AG08470 (cell line): ENCODE measurements around a stretch of chr10.

DNA sequence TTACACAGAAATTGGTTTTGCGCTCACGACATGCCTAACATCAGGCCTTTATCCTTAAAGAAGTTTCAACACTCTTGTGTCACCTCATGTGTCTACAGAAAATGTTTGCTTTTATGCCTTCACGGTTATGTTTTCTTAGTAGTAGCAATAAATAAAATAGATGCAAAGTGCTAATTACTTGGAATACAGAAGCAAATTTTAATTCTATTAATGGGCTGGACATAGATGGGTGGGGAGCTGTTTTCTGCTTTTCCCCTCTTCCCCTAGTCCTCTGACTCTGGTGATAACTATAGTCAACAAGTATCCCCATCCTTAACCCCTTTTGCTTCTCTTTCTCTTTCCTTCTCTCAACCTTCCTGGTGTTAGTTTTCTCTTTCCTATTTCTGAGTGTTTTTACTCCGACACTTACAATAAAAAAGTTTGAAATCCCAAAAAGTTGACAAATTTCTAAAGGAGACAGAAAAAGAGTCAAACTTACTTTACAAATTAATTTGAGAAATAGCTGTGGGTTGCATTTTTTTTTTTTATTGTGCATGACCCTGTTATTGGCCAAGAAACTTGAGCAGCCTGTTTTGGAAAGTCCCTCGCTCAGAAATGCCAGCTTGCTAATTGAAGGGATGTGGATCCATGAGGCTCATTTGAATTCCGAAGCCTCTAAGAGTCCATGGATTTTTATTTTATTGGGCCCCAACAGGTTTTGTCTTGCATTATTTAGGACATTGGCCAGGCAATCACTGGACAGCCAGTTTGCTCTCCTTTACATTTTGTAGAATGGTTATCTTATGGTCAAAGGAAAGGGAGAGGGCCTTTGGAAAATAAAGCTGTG lies 2.4 kb downstream of the FAS start:
- RRBS: no CpG with 5 or more reads among the region's 6 CpGs

GRCh38 chr10:89129883-89130495 lies 77.1 kb downstream of the CH25H start:
- RRBS: no CpG with 5 or more reads among the region's 5 CpGs

- RRBS: no CpG with 5 or more reads among the region's 4 CpGs
Observed at GRCh38 chr10:89240706-89241022, 10.9 kb downstream of the LIPA start.

DNA sequence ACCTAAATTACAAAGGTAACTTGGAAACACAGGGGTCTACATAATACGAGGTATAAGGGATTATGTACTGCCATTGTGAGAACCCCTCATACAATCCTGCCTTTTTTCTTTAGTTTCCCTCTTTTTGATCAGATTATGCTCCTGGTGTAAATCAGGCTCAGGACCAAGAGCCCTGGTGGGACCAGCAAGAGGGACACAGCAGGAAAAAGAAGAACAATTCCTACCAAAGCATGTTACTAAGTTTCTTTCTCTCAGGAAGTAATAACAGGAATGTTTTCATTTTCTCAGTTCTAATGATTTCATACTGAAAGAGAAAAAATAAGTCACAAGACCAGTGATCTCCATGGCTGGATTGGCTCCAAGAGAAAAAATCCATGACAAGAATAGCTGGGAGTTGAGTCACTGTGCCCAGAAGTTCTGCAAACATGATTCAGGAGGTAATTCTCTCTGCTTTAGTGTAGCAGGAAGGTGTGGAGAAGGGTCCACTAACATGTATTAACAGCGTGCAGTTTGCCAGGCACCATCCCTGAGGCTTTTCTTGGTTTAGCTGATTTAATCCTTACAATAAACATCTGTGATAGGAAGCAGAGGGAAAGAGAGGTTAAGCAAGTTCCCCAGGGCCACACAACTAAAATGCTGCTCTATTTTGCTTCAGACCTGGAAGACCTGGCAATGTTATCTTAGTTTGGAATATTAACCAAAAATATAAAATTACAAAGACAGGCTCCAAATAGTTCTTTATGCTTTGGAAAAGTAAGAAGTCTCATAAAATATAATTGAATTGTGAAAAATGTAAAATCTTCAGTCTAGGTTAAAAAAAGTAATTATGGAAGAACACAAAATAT lies 23.7 kb upstream of the IFIT2 start:
- RRBS: no CpG with 5 or more reads among the region's 2 CpGs

DNA sequence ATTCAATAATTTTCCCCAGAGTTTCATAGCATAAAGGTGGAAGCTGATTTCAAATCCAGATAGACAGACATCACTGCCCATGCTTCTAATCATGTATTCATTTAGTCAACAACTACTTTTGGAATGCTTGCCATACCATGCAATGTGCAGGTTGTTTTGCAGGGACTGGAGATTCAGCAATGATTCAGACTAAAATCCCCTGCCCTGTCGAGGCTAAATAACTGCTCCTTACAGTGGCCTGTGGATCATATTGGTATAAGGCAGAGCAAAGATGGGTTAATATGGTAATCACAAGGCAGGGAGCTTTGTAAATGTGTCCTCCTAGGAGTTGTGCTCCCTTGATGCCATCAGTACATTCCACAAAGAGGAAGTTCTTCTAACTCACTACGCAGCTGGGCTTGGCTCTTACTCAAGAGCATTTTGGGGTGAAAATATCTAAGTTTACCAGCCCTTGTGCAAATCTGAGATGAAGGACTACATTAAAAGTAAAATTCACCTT lies 647 bp upstream of the IFIT2 start:
- RRBS: no CpG with 5 or more reads among the region's 2 CpGs

DNA sequence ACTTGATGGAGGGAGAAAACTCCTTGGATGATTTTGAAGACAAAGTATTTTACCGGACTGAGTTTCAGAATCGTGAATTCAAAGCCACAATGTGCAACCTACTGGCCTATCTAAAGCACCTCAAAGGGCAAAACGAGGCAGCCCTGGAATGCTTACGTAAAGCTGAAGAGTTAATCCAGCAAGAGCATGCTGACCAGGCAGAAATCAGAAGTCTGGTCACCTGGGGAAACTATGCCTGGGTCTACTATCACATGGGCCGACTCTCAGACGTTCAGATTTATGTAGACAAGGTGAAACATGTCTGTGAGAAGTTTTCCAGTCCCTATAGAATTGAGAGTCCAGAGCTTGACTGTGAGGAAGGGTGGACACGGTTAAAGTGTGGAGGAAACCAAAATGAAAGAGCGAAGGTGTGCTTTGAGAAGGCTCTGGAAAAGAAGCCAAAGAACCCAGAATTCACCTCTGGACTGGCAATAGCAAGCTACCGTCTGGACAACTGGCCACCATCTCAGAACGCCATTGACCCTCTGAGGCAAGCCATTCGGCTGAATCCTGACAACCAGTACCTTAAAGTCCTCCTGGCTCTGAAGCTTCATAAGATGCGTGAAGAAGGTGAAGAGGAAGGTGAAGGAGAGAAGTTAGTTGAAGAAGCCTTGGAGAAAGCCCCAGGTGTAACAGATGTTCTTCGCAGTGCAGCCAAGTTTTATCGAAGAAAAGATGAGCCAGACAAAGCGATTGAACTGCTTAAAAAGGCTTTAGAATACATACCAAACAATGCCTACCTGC lies 4.4 kb downstream of the IFIT2 start:
- RRBS: no CpG with 5 or more reads among the region's 15 CpGs

DNA sequence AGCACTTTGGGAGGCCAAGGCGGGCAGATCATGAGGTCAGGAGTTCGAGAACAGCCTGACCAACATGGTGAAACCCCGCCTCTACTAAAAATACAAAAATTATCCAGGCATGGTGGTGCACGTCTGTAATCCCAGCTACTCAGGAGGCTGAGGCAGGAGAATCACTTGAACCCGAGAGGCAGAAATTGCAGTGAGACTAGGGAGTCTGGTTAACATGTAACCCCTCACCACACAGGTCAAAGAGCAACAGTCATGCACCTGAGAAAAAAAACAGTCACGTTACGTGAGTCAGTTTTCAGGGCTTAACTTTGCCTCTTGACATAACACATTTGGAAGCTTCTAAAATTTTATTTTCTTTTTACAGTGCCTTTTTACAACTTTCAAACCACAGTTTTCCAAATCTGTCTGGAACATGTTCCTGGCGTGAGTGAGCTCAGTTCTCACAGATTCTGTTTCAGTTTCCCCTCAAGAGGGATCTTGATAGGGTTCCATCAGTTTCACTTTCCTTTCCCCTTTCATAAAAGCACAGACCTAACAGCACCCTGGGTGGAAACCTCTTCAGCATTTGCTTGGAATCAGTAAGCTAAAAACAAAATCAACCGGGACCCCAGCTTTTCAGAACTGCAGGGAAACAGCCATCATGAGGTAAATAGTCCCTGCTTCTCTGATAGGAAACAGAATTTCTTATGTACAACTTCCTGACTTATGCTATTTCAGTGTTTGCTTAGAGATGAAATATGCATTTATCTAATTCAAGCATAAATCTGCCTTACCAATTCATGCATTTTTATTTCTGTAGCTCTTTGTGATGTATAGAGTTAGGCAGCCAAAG lies 4.4 kb downstream of the IFIT3 start:
- RRBS: no CpG with 5 or more reads among the region's 9 CpGs

DNA sequence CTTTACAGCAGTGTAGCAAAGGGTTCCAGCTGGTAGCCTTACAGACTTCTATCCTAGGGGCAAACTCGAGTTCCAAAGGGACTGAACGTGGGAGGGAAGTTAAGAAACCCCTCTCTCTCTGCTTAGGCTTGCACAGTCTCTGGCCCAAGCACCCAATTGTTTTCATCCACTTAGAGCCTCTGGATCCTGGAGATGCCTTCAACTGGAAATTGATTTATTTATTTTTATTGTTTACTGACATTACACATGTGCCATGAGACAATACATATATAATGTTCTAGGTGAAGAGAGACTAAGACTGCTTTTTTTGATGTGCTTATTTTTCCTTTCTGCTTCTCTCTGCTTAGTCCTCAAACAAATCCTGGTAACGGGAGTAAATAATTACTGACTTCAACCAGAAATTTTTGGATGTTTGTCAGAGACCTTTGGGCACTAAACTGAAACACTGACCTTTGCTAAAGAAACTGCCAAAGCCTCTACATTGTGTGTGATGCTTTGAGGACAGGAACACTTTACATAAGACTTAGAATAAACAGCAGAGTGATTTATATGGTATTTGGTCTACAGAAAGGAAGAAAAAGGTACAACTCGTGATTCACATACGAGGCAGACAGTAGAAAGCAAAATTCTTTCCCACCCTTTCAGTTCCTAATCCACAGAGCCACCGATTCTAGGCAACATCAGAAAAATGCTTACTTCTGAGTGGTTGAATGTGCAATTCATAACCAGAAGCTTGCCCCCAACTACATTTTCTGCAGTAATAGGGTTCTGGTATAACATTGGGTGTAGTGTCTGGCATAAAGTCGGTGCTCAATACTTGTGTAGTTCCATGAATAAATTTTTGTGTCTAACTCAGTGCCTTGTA lies 59.9 kb downstream of the SLC16A12 start:
- RRBS: no CpG with 5 or more reads among the region's 7 CpGs

DNA sequence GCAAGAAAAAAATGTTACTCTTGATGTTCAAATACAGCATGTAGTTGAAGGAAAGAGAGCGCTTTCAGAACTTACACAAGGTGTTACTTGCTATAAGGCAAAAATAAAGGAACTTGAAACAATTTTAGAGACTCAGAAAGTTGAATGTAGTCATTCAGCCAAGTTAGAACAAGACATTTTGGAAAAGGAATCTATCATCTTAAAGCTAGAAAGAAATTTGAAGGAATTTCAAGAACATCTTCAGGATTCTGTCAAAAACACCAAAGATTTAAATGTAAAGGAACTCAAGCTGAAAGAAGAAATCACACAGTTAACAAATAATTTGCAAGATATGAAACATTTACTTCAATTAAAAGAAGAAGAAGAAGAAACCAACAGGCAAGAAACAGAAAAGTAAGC lies 36.8 kb downstream of the KIF20B start:
- RRBS: no CpG with 5 or more reads among the region's 1 CpG

DNA sequence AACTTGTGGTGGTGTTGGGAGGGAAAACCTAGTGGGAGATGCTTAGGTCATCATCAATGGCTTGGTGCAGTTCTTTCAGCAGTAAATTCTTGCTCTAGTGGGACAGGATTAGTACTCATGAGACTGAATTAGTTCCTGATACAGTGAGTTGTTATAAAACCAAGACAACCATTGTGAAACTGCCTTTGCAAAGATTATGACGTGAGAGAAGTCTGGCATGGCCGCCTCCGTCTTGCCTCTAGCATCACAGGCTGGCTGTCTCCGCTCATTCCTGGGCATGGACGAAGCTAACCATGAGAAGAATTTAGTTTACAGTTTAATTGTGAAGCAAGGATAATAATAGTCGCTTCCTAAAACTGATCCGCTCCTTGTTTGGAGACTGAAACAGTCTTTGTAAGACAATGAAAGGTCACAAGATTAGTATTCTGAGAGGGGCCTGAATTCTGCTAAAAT lies 186.5 kb downstream of the KIF20B start:
- RRBS: no CpG with 5 or more reads among the region's 7 CpGs

GRCh38 chr10:89888623-89889491 lies 187.5 kb downstream of the KIF20B start:
- RRBS: no CpG with 5 or more reads among the region's 1 CpG

- RRBS: 2% methylated on average over 59 of the region's 115 CpGs
Observed at GRCh38 chr10:91163208-91164271, 56.9 kb upstream of the PCGF5 start.

DNA sequence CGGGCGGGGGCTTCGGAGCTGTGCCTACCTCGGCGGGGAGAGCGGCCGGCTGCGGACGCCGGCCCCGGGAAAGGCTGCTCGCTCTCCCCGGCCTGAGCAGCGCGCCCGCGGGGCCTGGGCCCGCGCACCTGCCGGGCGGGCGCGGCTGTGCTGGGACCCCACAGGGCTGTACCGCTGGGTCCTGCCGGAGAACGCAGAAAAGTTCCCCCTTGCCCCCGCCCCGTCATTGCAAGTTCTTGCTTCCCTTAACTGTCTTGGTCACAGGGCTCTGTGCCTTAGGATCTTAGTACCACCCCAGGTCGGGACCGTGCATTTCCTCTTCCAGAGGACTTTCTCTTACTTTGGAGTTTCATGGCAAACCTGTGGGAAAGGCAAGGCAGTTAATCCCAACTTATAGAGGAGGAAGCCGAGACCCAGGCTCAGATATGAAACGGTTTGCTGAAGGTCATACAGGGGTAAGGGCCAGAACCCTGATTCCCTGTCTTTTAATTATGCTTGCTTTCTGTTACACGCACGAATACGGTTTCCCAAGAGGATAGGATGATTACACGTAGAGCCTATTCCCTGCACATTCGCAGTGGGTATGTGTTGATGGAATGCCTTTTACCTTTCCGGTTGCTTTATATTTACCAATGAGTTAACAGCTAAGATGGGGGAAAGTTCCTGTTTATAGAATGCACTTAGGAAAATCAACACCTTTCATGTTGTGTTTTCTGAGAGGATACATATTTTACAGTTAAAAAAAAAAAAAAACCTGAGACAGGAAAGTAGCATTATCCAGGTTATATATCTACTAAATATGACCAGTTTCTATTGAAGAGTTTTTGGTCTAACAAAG lies 742 bp downstream of the PCGF5 start:
- RRBS: 2% methylated on average over 20 of the region's 38 CpGs

DNA sequence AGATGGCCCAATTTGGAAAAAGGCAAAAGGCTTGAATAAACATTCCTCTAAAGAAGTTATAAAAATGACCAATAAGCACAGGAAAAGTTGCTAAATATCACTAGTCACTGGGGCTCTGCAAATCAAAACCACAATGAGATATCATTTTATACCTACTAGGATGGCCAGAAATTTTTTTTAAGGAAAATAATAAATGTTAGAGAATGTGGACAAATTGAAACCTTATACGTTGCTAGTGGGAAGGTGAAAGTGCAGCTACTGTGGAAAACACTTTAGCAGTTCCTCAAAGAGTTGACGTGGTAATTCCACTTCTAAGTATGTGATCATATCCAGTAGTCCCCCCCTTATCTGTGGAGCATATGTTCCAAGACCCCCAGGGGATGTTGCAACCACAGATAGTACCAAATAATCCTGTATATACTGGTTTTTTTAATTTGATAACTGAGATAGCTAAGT lies 36.7 kb downstream of the PCGF5 start:
- RRBS: no CpG with 5 or more reads among the region's 2 CpGs

- RRBS: no CpG with 5 or more reads among the region's 3 CpGs
Observed at GRCh38 chr10:91349186-91349965, 60.8 kb upstream of the HECTD2 start.

DNA sequence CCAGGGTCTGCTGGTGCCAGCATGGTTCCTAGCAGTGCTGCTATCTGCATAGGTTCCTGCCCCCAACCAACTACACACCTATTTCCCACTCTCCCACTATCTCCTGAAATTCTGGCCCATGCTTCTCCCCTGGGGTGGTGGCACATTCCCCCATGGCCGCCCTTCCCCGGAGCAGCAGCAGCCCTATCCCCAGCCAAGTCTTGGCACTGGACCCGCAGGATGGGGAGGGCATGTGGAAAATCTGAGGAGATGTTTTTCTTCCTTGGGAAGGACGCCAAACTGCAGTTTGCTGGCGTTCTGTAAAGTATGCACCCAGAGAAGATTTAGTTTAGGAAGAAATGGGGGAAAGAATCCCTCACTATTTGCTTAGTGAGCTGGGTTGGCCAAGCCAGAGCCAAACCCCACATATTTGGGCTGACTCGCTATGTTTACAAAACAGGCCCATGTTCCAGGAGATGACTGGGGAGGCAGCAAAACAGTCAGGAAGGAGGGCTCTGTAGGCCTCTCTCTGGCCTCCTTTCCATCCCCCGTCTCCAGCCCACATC lies 42.5 kb downstream of the PPP1R3C start:
- RRBS: no CpG with 5 or more reads among the region's 7 CpGs

DNA sequence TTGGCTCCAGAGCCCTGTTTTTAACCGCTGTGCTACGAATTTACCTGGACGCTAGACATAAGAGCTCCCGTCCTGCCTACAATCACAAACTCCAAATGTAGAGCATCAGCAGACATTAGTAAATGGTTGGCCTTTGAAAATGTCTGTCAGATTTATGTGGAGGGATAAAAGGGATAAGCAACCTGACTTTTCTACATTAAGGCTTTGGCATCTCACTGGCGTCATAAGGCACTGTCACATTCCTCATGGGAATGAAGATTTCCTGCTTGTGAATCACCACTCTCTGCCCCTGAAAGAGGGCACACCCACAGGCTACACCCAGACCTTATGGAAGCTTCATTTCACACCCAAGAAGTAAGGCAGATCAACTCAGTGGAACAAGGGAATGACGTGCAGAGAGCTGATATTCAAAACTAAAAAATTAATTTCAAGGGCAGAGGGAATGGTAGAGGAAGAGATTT lies 34.3 kb downstream of the PPP1R3C start:
- RRBS: no CpG with 5 or more reads among the region's 6 CpGs

GRCh38 chr10:91796637-91797121 lies 1.5 kb upstream of the TNKS2 start:
- RRBS: no CpG with 5 or more reads among the region's 3 CpGs